HepG2 (cell line): ENCODE results near the genes CIB2, CRABP1 and CHRNA3.

DNA sequence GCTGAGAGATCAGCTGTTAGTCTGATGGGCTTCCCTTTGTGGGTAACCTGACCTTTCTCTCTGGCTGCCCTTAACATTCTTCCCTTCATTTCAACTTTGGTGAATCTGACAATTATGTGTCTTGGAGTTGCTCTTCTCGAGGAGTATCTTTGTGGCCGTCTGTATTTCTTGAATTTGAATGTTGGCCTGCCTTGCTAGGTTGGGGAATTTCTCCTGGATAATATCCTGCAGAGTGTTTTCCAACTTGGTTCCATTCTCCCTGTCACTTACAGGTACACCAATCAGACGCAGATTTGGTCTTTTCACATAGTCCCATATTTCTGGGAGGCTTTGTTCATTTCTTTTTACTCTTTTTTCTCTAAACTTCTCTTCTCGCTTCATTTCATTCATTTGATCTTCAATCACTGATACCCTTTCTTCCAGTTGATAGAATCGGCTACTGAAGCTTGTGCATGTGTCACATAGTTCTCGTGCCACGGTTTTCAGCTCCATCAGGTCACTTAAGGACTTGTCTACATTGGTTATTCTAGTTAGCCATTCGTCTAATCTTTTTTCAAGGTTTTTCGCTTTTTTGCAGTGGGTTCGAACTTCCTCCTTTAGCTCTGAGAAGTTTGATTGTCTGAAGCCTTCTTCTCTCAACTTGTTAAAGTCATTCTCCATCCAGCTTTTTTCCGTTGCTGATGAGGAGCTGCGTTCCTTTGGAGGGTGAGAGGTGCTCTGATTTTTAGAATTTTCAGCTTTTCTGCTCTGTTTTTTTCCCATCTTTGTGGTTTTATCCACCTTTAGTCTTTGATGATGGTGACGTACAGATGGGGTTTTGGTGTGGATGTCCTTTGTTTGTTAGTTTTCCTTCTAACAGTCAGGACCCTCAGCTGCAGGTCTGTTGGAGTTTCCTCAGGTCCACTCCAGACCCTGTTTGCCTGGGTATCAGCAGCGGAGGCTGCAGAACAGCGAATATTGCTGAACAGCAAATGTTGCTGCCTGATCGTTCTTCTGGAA, 88.7 kb downstream of the ISL2 start:
- RRBS, 2 experiments = no CpG with 5 or more reads among the region's 16 CpGs
CAGE:
- cytosol, long polyA minus RNA = no peak
- cytosol, long polyA plus RNA = no peak
- long polyA plus RNA = no peak
- nucleus, long polyA minus RNA = no peak
- nucleus, long polyA plus RNA = no peak

DNA sequence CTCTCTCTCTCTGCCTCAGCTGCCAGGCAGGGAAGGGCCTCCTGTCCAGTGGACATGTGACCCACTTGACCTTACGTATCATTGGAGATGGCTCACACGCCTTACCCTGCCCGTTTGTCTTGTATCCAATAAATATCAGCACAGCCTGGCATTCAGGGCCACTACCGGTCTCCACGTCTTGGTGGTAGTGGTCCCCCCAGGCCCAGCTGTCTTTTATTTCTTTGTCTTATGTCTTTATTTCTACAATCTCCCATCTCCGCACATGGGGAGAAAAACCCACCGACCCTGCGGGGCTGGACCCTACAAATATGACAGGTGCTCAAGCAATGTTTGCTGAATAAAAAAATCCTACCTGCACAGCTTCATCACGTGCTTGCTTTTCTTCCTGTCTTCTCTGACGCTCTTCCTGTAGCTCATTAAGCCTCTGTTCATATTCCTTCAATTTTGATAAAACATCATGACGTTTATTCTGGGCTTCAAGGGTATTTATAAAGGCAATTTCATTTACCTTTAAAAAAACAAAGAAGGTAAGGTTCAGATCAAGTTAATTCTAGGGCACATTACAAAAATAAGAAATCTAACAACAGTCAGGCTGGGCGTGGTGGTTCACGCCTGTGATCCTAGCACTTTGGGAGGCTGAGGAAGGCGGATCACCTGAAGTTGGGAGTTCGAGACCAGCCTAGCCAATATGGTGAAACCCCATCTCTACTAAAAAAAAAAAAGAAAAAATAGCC, 172.1 kb downstream of the SCAPER start:
- RRBS, 2 experiments = no CpG with 5 or more reads among the region's 15 CpGs
CAGE:
- cytosol, long polyA minus RNA = no peak
- cytosol, long polyA plus RNA = no peak
- long polyA plus RNA = no peak
- nucleus, long polyA minus RNA = no peak
- nucleus, long polyA plus RNA = no peak

- RRBS, 2 experiments = no CpG with 5 or more reads among the region's 4 CpGs
CAGE:
- cytosol, long polyA minus RNA = no peak
- cytosol, long polyA plus RNA = start-site peak on the minus strand at chr15:76765388-76765442, 30 and 22 reads in 2 replicates
- long polyA plus RNA = start-site peak on the minus strand at chr15:76765407-76765448, 48 and 38 reads in 2 replicates
- nucleus, long polyA minus RNA = no peak
- nucleus, long polyA plus RNA = start-site peak on the minus strand at chr15:76765404-76765444, 80 and 120 reads in 2 replicates; start-site peak on the minus strand at chr15:76765589-76765636, 31 and 30 reads in 2 replicates
These were observed 139.7 kb downstream of the SCAPER start for GRCh38 chr15:76765315-76765991.

- RRBS, 2 experiments = no CpG with 5 or more reads among the region's 20 CpGs
CAGE:
- cytosol, long polyA minus RNA = no peak
- cytosol, long polyA plus RNA = no peak
- long polyA plus RNA = no peak
- nucleus, long polyA minus RNA = no peak
- nucleus, long polyA plus RNA = no peak
These were observed 15.6 kb upstream of the PSTPIP1 start for GRCh38 chr15:76979365-76979784.

- RRBS, 2 experiments = no CpG with 5 or more reads among the region's 5 CpGs
CAGE:
- cytosol, long polyA minus RNA = no peak
- cytosol, long polyA plus RNA = no peak
- long polyA plus RNA = no peak
- nucleus, long polyA minus RNA = no peak
- nucleus, long polyA plus RNA = no peak
These were observed 17.9 kb downstream of the PSTPIP1 start for GRCh38 chr15:77012834-77013213.

GRCh38 chr15:77023290-77023799, 28.4 kb downstream of the PSTPIP1 start:
- RRBS, 2 experiments = no CpG with 5 or more reads among the region's 13 CpGs
CAGE:
- cytosol, long polyA minus RNA = no peak
- cytosol, long polyA plus RNA = no peak
- long polyA plus RNA = no peak
- nucleus, long polyA minus RNA = no peak
- nucleus, long polyA plus RNA = no peak

GRCh38 chr15:77069336-77070205, 1.3 kb downstream of the TSPAN3 start:
- RRBS, 2 experiments = no CpG with 5 or more reads among the region's 14 CpGs
CAGE:
- cytosol, long polyA minus RNA = no peak
- cytosol, long polyA plus RNA = no peak
- long polyA plus RNA = no peak
- nucleus, long polyA minus RNA = no peak
- nucleus, long polyA plus RNA = no peak

DNA sequence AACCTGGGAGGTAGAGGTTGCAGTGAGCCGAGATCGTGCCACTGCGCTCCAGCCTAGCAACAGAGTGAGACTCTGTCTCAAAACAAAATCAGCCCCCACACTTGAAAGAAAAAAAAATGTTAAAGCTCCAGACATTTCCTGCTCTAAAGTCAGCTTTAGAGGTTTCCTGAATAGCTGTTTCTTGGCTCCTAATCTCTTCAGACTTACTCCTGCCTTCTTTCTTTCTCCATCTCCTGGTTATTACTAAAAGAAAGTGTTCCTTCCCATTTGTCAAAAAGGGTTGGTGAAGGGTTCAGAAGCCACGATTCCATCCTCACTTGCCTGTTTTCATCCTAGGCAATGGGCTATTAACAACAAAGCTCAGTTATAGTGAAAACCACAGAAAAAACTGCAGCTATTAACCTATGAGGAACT, 89.7 kb upstream of the TSPAN3 start:
- RRBS, 2 experiments = no CpG with 5 or more reads among the region's 4 CpGs
CAGE:
- cytosol, long polyA minus RNA = no peak
- cytosol, long polyA plus RNA = no peak
- long polyA plus RNA = no peak
- nucleus, long polyA minus RNA = no peak
- nucleus, long polyA plus RNA = no peak

- RRBS, 2 experiments = no CpG with 5 or more reads among the region's 5 CpGs
CAGE:
- cytosol, long polyA minus RNA = no peak
- cytosol, long polyA plus RNA = no peak
- long polyA plus RNA = no peak
- nucleus, long polyA minus RNA = no peak
- nucleus, long polyA plus RNA = no peak
These were observed 72.5 kb downstream of the HMG20A start for GRCh38 chr15:77493066-77493750.

DNA sequence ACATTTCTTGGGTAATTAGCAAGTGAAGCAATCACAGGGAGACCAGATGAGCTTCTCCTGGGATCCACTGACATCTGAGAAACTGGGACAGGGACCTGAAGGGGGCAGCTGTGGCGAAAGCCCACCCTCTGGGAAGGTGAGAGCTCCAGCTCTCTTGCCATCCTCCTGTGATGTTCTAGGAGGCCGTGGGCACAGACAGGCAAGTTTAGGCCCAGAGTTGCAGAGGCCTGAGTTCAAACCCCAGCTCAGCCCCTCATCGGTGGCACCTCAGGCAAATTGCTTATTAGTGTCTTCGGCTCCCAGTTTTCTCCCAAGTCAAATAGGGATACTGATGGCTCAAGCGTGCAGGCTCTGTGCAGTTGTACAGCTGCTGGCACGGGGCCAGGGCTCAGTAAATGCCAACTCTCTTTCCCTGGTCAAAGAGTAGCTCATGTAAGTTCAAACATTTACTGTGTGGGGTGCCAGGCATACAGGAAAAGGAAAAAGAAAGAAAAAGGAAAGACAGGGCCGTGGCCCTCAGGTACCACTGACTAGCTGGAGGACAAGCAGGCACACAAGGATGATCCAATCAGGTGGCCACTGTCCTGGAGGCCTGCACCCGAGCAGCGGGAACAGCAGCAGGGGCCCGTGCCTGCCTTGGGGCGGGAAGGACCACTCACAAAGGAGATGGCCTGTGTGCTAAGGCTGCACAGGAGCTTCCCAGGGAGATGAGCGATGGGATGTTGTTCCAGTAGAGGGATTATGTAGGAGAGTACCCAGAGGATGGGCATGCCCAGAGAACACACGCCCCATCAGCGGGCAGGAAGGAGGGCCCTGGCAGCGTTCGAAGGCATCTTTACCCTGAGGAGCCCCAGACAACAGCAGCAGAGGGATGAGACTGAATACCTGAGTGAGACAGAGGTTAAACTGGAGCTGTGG, 70.9 kb downstream of the TBC1D2B start:
- RRBS, 2 experiments = no CpG with 5 or more reads among the region's 16 CpGs
CAGE:
- cytosol, long polyA minus RNA = no peak
- cytosol, long polyA plus RNA = no peak
- long polyA plus RNA = no peak
- nucleus, long polyA minus RNA = no peak
- nucleus, long polyA plus RNA = no peak

DNA sequence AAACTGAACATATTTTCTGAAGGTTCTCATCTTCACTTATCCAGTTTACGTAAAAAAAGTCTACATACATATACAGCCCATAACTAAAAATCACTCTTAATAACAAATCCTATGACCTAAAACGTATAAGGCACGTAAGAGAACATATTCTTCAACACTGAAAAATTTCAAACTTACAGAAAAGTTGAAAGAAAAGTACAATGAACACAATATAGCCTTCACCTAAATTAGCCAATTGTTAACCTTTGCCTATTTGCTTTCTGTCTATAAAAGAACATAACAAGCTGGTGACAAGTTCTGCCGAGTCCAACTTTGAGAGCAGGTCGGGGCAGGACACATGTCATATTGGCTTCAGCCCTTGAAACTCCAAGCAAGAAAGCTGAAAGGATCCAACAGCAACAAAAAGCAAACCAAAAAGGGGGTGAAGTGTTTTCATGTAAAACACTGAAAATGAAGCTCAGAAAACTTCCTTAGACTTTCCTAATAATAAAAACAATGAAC, 59.1 kb downstream of the TBC1D2B start:
- RRBS, 2 experiments = no CpG with 5 or more reads among the region's 5 CpGs
CAGE:
- cytosol, long polyA minus RNA = no peak
- cytosol, long polyA plus RNA = no peak
- long polyA plus RNA = no peak
- nucleus, long polyA minus RNA = no peak
- nucleus, long polyA plus RNA = no peak

DNA sequence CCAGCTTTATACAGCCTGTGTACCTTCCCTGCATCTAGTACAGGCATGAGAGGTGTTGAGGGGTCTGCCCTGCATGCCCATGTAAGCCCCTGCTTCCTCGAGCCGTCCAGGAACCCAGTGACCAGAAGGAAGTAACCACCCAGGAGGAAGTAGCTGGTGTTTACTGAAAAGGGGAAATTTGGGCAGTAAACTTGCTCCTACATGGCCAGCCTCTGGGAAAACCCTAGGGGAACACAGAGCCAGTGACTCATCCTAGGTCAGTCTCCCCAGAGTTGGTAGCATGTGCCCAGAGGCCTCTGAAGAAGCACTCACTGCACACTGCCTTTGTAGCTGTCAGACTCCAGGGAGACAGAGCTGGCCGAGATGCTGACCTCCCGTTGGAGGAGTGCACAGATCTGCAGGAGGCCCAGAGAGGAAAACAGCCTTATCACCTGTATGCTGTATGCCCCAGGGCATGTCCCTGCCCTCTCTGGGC, 4.9 kb upstream of the TBC1D2B start:
- RRBS, 2 experiments = no CpG with 5 or more reads among the region's 4 CpGs
CAGE:
- cytosol, long polyA minus RNA = no peak
- cytosol, long polyA plus RNA = no peak
- long polyA plus RNA = no peak
- nucleus, long polyA minus RNA = no peak
- nucleus, long polyA plus RNA = no peak

DNA sequence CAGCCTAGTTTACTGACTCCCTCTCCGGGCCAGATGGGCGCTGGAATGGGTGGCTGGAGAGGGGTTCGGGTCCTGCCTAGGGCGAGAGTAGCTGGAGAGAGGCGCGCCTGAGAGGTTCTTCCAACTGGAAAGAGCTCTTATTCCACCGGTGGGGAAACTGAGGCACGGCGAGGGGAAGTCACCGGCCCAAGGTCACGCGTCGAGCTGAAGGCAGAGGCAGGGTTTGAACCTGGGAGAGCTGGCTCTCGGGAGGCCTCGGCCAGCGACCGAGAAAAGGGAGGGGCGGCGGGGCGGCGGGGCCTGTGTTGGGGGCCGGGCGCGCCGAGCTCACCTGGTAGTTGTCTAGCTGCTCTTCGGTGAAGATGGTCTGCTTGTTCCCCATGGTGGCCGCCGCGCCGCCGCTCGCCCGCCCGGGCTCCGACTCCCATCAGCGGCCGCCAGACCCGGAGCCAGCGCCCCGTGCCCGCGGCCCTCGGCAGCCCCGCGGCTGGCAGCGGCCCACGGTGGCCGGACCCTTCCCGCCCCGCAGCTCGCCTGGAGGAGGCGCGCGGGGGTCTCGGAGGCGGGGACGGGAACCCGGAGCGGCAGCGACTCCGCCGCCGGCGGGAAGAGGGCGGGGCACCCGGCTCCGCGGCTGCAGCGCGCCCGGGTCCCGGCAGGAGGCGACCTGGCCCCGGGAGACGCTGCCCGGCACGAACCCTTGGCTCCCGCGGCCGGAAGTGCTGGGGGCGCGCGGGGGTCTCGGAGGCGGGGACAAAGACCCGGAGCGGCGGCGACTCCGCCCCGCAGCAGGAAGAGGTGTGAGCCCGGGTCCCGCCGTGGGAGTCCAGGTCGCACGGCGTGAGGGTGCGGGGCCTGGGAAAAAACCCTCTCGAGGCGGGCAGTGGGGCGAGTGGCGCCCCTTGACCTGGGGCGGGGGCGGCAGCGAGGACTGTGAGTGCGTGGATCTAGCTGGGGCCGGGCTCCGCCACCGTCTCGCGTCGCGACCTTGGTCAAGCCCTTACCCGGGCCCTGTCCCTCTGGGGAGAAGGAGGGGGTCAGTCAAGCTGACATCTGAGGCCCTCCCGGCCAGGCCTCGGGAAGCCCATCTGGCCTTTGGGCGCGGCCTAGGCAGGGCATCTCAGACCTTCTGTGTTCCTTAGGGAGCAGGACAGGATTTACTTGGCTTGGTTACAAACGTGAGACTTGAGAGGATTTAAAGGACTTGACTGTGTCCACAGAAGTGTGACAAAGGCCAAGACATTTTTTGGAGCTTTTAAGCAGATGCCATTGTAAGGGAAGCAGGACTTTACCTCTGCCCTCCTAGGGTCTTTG, at the start of gene CIB2:
Gene CIB2 (minus strand): TSS at position 612 of the 1,314 bp plus-strand sequence.
- RRBS, 2 experiments = 4 to 6% methylated on average over 41 to 44 of the region's 119 CpGs
CAGE:
- cytosol, long polyA minus RNA = no peak
- cytosol, long polyA plus RNA = no peak
- long polyA plus RNA = no peak
- nucleus, long polyA minus RNA = no peak
- nucleus, long polyA plus RNA = no peak

- RRBS, 2 experiments = no CpG with 5 or more reads among the region's 8 CpGs
CAGE:
- cytosol, long polyA minus RNA = no peak
- cytosol, long polyA plus RNA = no peak
- long polyA plus RNA = no peak
- nucleus, long polyA minus RNA = no peak
- nucleus, long polyA plus RNA = no peak
These were observed 29.4 kb downstream of the ACSBG1 start for GRCh38 chr15:78204850-78205531.

- RRBS, 2 experiments = no CpG with 5 or more reads among the region's 8 CpGs
CAGE:
- cytosol, long polyA minus RNA = no peak
- cytosol, long polyA plus RNA = no peak
- long polyA plus RNA = no peak
- nucleus, long polyA minus RNA = no peak
- nucleus, long polyA plus RNA = no peak
These were observed 24.4 kb downstream of the ACSBG1 start for GRCh38 chr15:78209778-78210479.

DNA sequence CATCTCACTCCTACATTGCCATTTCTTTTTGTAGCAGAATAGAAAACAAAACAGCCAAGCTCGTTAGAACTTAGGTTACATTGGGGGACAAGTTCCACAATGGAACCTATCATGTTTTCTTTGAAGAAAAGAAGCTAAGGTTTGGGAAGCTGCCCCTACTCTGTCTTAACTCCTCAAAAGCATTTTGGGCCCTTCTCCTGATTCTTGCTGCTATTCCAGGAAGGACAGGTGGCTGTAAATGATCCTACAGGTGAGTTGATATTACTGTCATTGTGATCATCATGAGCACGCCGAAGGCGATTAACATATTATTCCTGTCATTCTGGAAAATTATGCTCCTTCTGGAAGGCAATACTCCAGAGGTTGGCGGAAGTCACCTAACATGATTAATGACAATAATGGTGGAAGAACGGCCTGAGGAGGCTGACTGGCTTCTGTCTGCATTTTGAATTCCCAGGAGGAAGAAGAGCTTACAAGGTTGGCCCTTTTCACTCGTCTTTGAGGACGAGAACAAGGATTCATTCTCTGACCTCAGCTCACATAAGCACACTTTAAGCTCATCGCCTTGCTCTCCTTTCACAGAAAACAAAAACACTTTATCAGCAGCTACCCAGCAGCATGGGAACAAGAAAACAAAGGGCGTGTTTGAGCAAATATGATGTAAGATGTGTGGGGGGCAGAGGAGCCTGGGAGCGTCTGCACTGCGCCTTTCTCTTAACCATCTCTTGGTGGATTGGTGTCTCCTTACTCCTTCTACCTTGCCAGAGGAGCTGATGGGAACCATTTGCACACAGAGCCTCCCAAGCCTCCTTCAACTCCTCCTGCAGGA, 23.2 kb downstream of the ACSBG1 start:
- RRBS, 2 experiments = no CpG with 5 or more reads among the region's 12 CpGs
CAGE:
- cytosol, long polyA minus RNA = no peak
- cytosol, long polyA plus RNA = no peak
- long polyA plus RNA = no peak
- nucleus, long polyA minus RNA = no peak
- nucleus, long polyA plus RNA = no peak

DNA sequence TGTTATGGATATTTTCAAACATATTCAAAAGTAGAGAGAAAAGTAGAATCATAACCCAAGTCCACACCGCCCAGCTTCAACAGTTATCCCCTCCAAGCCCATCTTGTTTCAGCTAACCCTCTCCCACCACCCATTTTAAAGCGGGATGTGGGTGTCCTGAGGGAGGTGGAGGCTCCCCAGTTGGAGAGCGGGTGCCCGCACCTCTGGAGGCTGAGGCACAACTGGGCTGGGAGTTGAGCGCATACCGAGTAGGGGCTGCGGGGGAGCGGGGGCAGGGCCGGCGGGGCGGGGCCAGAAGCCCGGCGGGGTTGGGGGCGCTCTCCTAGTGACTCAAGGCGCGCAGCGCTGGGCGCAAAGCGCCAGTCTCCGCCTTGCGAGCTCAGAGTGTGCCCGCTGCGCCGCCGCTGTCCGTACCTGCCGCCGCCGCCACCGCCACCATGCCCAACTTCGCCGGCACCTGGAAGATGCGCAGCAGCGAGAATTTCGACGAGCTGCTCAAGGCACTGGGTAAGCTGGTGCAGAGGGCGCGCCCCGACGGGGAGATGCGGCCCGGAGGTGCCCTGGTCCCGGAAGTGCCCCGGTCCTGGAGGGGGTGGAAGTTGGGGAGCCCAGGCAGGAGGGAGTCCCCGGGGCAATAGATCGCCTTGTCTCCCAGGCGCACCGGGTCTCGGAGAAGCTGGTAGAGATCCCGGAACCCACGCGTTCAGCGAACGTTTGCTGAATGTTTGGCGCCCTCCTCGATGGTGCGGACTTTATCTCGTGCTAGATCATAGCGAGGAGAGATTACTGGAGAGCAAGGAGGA, at the start of gene CRABP1:
Gene CRABP1 (plus strand): TSS at position 362 of the 803 bp plus-strand sequence.
- RRBS, 2 experiments = 13 to 15% methylated on average over 12 of the region's 59 CpGs
CAGE:
- cytosol, long polyA minus RNA = no peak
- cytosol, long polyA plus RNA = no peak
- long polyA plus RNA = no peak
- nucleus, long polyA minus RNA = no peak
- nucleus, long polyA plus RNA = no peak

DNA sequence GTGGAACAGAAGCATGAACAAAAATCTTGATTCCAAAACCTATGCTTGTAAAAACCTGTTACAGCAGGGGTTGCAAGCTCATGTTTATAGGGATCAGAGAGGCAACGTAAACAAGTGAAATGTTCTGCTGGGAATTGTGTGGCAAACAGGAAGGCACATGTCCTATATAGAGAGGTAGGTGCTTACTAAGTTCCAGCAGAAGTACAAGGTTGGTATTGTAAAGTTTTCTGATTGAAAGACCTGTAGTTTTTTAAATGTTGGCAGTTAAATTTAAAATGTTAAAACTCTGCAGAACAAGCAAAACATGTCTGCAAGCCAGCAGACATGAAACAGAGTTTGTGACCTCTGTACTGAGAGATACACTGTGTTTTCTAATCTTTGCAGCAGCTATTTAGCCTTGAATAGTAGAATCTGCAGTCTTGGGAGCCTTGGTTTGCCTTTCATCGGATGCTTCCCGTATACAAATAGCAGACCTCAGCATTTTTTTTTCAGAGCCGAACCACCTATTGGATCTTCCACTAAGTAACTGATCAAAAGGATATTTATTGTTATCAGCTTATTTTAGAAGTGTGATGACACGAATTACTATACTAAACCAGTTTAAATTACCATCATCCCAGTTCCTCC, 11.4 kb downstream of the IREB2 start:
- RRBS, 2 experiments = no CpG with 5 or more reads among the region's 5 CpGs
CAGE:
- cytosol, long polyA minus RNA = no peak
- cytosol, long polyA plus RNA = no peak
- long polyA plus RNA = no peak
- nucleus, long polyA minus RNA = no peak
- nucleus, long polyA plus RNA = no peak

DNA sequence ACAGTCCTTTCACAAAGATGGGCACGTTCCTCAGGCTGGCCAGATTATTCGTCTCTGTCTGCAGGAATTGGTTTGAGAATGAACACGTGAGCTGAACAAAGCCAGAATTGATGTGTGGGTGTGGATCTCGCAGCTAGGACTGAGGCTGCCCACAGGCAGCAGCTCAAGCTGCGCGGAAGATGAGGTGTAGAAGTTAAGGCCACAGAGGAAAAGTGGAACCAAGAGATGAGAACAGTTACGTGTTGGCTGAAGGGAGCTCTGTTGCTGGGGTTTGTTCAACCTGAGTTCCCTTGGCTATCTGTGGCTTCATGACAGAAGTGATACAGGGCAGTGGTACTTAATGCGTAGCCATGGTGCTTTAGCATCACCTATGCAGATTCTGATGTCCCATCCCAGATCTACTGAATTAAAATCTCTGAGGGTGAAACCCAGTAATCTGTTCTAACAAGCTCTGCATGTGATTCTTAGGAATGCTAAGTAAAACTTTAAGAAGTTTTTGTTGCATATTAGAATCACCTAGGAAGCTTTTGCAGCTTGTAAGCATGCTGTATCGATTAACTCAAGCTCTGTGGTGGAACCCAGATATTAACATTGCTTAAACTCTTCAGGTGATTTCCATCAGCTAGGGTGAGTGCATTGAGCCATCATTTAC, 9.2 kb downstream of the PSMA4 start:
- RRBS, 2 experiments = no CpG with 5 or more reads among the region's 9 CpGs
CAGE:
- cytosol, long polyA minus RNA = no peak
- cytosol, long polyA plus RNA = no peak
- long polyA plus RNA = no peak
- nucleus, long polyA minus RNA = no peak
- nucleus, long polyA plus RNA = no peak

DNA sequence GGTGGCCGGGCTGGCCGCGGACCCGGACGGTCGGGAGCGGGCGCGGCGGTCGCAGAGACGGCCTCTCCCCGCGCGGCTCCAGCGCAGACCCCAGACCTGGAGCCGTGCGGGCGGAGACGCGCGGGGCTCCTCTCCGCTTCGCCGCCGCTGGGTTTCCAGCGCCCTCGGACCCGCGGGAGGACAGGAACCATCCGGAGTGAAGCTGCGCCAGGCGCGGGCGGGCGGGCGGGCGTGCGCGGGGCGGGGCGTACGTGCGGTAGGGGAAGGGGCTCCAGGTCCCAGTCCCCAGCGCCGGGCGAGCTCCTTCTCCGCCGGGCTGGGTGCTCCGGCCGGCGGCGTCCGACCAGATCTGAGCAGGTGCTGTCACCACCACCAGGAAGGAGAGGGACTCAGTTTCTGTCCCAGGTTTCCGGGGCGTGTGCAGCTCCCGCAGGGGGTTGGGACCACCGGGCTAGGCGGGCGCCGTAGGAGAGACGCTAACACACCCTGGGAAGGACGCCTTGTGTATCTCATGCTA, at the start of gene CHRNA3:
Gene CHRNA3 (minus strand): TSS at position 198 of the 517 bp plus-strand sequence.
- RRBS, 2 experiments = 4 to 5% methylated on average over 16 to 17 of the region's 63 CpGs
CAGE:
- cytosol, long polyA minus RNA = no peak
- cytosol, long polyA plus RNA = no peak
- long polyA plus RNA = no peak
- nucleus, long polyA minus RNA = no peak
- nucleus, long polyA plus RNA = no peak